ENCODE measurements around the genes C5orf52, IL12B, CCNJL and FAM200C.

DNA sequence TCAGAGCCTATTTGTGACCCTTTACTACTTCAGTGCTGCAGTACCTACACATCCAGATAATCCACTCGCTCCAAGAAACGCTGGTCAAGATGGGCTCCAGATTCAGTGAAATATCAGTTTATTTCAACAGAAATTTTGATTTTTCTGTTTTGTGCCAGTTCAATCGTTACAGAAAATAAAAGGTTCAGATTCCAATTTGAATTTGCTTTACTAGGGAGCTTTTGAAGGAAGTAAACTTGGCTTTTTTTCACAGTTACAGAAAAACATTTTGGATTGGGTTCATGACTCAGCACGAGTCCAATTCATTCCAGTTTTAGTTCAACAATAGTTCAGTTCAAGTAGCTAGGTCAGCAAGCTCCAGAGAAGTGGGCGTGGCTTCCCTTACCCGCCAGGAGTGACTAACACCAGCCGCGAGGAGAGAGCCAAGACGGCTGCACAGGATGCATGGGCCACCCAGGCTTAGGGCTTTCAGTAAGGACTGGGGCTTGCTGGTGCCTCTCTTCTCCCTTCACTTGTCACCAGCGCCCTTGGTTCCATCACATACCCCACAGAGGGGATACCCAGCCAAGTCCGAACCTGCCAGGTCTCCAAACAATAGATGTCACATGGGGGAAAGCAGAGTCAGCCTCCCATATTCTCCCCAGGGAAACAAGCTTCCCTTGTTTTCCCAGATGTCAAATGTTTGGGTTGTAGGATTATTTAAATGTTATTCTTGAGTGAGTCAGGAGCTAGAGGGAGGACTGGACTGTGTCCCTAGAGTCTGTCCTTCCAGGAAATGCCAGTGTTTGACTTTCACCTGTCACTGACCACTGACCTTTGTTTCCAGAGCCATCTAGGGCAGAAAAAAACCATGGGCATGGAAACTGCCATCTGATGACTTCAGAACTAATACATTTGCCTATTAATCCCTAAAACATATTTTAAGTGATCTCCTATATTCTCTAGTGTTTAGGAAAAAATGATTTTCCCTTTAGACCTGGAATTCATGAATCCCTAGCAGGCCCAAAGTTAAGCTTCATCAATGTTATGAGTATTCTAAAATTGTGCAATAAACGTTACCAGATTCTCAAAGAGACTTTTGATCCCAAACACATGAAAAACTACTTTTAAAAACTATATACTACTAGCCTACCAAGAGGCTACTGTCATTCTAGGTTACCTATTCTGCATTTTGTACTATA lies 51.8 kb downstream of the NIPAL4 start:
- PRO-cap = unidirectional peak, plus-strand start at position 418 of the sequence

DNA sequence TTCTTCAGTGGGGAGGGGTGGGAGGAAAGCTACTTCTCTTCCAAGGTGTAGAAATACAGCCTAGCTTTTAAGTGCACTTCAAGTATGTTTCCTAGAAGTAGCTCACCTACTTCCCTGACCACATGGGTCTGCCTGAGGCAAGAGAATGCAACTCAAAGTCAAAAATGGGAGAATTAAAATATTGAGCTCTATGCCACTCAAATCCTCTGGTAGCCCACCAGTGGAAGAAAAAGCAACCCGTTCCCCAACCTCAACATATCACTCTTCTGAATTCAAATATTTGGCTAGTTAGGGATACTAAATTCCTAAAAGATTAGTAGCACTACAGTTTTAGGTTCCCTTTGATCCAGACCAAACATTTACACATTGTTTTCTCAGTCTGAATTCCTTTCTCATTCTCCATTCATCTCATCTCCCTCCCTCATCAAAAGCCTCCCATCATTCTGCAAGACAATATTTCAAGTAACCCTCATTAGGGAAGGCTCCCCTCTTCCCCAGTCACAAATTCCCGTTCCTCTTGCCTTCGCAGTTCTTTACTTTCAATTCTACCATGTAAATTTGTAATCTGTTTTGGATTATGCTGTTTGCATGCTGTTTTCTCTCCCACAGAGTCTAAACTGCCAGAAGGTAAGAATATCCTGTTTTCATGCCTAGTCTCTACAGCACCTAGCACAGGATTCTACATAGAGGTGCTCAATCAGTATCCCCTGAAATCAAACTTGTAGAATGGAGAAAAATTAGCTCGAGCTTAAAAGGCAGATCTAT lies 26.3 kb downstream of the ADAM19 start:
- PRO-cap = no peak

DNA sequence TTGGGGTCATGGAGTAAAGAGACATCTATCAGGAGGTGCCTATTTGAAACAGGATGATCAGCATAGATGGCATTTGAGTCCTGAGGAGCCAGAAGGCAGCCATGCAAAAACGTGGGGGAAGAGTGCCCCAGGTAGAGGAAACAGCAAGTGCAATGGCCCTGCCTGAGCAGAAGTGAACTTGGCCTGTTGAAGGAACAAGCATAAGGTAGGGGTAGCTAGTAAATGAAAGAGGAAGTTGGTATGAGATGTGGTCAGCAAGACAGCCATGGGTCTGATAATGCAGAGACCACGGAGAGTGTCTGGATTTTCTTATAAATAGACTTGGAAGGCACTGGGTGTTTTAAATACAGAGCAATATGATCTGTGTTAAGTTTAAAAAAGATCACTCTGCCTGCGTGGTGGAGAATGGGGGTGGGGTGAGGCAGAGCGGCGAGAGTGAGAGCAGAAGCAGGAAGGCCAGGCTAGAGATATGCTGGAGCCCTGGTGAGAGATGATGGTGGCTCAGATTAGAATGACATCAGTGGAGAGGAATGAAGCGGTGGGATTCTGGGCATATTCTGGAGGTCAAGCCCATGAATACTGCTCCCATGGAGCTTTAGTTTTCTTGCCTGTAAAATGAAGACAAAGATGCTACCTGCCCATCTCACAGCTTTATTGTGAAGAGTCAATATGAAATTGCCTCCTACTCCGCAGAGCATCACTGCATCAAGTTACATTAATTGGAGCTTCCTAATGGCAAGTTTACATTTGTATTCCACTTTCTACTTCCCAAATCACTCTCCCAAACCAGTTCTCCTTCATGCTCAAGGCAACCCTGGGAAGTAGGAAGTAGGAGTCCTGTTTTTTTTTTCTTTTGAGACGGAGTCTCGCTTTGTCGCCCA lies 4.1 kb downstream of the ADAM19 start:
- PRO-cap = no peak

DNA sequence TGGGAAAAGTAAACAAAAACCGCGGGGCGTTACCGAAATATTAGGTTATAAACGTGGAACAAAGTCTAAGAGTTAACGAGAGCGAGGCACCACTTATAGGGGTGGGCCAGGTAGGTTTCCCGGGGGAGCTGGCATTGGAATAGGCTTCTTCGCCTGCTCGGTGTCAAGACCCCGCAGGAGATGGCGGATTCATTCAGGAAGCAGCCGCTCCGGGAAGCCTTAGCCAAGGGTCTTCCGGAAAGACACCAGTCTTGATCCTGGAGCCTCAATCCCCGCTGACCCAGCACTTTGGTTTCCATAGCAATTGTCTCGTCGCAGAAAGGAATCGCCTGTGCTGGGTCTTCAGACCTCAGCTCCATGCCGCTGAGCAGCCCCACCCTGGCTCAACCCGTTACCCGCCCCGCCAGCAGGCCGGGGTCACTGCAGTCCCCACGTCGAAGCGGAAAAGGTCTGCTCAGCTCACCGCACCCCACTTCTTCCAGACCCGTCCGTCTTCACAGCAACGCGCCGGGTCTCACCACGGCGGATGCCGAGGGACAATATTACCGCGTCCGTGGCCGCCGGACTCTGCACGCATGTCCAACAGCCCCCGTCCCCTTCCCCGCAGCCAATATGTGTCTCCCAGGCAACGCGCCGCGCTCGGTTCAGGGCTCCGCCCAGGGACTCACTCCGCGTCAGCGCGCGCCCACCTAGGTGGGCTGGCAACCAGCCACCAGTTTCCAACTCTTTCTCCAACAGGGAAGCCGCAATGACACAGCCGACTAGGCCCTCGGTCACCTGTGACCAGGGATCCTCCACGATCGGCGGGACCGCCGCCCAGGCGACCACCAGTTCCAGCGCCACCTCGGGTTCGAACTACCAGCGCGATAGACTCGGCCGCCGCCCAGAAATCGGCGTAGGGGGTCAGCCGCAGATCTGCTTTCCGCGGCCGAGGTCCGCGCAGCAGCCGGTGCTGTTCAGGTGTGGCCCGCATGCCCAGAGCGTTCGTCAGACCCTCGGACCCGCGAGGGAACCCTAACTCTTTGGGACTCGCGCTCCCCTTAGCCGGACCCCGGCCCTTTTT lies at the start of gene C5orf52:
TSS of gene C5orf52 (plus strand) at position 667 of the 1,063 bp plus-strand sequence.
- PRO-cap = bidirectional peak, plus-strand start at position 113 of the sequence, minus-strand start at position 182 of the sequence; bidirectional peak, plus-strand start at position 420 of the sequence, minus-strand start at position 528 of the sequence; unidirectional peak, minus-strand start at position 571 of the sequence

- PRO-cap = no peak
Observed at GRCh38 chr5:157686237-157686664, 14.9 kb downstream of the C5orf52 start.

DNA sequence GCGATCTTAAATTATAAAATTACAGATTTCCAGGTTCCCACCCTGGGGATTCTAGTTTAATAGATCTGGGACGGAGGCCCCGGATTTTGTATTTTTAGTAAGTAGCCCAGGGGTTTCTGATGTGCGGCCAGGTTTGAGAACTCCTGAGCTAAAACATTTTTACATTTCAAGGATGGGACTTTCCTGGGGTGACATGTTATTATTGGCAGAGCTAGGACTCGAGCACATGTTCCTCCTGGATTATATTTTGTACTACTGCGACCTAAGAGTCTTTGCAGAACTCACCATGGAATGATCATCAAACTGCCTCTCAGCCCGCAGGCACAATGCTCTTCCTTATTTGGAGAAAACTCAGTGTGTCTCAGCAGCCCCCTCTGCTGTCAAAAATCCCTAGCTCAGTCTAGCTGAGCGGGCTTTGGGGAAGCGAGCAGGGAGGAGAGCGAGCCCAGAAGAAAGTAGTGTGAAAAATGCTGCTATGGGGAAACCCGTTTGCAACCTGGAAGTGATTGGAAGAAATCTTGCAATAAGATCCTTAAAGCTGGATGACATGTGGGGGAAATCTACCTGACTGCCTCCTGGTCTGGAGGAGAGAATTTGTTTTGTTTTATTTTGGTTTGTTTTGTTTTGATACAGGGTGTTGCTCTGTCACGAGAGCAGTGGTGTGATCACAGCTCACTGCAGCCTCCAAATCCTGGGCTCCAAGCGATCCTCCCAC lies 89.8 kb upstream of the CLINT1 start:
- PRO-cap = unidirectional peak, plus-strand start at position 411 of the sequence

- PRO-cap = no peak
Observed at GRCh38 chr5:158818993-158819456, 280.7 kb downstream of the EBF1 start.

DNA sequence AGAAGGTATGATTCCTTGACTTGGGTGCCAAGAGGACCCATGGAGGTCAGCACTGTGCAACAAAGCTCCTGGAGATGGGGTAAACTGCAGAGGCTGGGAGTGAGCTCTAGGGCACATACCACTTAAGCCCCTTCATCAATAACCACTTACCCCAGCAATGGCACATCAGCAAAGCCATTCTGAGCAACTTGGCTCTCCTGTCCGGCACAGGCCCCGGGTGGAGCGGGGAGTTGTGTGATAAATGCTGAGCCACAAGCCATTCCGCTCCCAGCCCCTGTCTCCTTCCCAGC lies 113.9 kb downstream of the EBF1 start:
- PRO-cap = unidirectional peak, plus-strand start at position 193 of the sequence

DNA sequence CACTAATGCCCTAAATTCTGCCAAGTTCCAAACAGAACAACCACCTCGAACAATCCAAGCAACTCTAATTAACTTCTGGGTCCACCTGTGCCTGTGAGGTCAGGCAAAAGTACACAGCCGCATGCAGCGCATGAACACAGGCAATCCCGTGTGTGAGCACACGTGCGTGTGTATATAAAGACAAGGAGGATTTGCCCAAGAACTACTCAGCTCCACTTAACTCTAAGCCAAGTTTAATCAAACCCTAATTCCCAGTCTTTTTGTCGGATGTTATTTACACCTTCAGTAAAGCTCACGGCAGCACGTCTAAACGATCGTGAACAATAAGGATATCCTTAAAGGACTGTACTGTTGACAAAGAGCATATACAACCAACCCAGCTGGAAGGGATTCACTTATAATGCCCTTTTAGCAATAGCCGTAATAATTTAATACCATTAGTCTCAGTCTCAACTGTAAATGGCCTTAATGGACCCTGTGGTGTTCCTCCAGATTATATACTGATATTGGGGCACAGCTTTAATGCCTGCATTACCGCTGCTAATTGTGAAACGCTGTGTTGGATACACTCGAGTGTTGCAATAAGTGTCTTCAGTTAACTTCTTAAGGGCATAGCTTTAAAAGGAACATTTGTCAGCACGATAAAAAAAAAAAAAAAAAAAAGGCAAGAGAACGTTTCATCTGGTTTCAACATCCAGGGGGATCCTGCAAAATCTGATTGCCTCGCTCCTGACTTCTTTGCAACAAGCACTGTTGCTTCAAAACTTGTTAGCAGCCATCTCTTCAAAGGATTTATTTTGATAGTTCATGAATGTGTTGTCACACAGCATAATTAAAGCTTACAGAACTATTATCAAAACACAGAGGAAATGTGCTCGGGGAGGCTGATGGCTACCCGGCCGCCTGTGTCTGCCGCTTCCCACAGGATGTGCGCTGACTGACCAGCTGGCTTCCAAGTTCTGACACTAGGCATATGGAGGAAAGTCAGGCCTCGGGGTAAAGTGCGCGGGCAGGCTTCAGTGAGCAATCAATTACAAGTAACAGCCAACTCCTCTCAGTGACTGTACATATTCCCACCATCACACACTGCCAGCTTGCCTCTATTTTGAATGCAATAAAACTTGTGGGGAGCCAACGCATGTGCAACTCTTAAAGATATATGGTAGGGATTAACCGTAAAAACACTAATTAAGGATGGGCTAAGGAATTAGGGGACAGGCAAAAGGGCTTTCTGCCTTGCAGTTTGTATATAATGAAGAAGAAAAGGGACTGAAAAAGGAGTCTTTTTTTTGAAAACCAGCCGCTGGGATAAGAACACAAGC lies 77.8 kb downstream of the EBF1 start:
- PRO-cap = no peak

GRCh38 chr5:159048731-159049115 lies 51.0 kb downstream of the EBF1 start:
- PRO-cap = no peak

DNA sequence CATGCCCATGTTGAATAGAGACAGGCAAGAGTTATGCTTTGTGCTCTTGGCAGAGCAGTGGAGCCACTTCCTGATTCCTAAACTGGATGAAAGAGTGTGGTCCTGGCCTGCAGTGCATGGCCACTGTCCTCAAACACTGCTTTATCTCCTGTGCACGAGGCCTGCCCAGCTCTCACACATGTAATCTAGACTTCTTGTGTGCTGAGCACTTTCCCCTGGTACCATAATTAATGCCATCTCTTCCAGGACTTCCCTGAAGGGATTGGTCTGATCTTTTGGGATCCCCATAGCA lies 2.1 kb upstream of the EBF1 start:
- PRO-cap = no peak

- PRO-cap = no peak
Observed at GRCh38 chr5:159162737-159163705, 46.3 kb downstream of the RNF145 start.

DNA sequence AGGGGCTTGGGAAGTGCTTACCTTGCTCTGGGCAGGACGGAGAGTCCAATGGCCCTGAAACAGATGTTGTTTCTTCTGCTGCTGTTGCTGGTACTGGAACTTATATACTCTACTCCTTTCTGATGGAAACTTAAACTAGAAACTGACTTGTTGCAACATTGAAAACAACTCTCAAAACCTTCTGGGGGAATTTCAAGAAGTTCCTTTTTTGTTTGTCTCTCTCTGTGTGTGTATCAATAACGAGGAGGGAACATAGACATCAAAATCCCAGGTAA lies at the start of gene IL12B:
TSS of gene IL12B (minus strand) at position 77 of the 275 bp plus-strand sequence.
- PRO-cap = no peak

DNA sequence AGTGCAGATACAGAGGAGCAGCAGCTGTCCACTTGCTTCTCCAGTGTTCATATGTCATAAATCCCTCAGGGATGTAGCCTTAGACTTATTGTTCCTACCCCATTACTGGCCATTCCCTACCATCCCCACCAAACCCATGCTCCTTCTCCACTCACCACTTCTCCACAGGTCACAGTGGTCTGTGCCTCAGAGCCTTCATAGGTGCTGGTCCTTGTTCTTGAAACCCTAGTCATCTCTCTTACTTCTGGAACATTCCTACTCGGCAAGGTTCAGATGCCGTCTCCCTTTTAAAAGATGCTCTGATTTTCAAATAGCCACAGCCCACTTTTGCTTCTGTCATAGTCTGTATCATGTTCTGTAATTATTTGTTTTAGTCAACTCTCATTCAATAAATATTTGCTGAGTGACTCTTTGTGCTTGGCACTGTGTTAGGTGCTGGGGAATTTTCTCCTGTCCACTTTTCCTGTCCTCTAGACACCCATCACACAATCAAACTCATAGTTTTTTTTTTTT lies 181.2 kb upstream of the IL12B start:
- PRO-cap = no peak

- PRO-cap = no peak
Observed at GRCh38 chr5:159987032-159987763, 21.7 kb upstream of the TTC1 start.

DNA sequence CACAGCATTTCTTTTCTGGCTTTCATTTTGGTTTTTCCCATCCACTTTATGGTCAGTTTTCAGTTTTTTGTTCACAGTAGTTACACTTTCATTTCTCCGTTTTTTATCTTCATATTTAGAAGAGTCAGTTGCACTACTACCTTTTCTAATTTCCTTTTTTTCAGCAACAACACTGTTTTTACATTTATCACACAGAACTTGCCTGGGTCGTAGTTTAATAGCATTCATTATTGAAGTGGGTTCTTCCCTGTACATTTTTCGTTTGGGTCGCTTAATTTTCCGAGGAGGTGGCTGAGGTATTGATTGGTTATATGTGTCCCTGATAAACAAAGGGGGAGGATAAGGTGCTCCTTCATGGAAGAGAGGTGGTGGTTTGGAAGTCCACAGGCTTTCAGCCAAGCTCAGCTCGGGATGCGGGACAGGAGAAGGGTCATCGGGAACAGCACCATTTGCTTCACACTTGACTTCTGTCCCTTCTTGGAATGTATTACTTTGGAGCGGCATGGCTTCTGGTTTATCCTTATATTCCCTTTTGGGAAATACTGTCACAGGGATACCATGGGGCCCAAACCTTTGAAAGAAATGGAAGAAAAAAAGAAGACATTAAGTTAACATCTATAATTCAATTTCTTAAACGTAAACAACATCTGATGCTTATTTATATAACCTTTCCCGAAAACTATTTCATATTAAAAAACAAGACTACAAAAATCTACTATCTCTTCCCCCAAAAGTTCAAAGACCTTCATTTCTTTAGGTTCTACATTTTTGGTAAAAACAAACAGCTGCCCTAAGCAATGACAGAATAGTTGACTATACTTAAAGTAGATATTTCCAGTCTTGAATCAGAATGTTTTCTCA lies 25.5 kb downstream of the PWWP2A start:
- PRO-cap = no peak

DNA sequence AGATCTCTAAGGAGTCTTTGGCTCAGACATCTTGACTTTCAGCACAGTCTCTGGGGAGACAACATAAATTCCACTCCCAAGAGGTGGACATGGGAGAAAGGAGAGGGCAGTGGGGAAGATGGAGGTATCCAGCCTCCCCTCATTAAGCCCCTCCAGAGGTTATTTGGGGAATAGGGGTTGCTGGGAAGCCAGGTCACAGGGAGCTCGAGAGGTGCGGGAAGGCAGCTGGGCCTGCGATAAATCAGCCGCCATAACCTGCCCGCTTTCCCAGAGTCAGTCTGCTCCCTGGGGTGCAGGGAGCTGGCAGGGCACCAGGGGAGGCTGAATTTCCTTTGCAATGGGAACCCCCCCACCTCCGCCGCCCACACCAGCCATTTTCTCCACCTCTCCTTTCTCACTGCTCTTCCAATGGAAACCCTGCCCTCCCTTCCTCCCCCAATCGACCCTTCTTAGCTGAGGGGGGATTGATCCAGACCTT lies 54.0 kb upstream of the FABP6 start:
- PRO-cap = no peak

- PRO-cap = no peak
Observed at GRCh38 chr5:160193192-160193682, 36.1 kb upstream of the FABP6 start.

- PRO-cap = bidirectional peak, plus-strand start at chr5:160312623, minus-strand start at chr5:160312554
Observed at GRCh38 chr5:160312253-160313131, at the start of gene CCNJL. CCNJL (minus strand) TSS chr5:160312564.

GRCh38 chr5:160399665-160400503 lies at the start of gene FAM200C:
FAM200C (minus strand) TSS chr5:160400054.
- PRO-cap = bidirectional peak, plus-strand start at chr5:160399826, minus-strand start at chr5:160399844; bidirectional peak, plus-strand start at chr5:160400218, minus-strand start at chr5:160400054